AG08470 (cell line): ENCODE data around the gene ANKDD1B.

GRCh38 chr5:73506009-73507091, 8.1 kb downstream of the BTF3 start:
- RRBS: no CpG with 5 or more reads among the region's 7 CpGs

GRCh38 chr5:73544392-73545191, 20.8 kb downstream of the ANKRA2 start:
- RRBS: no CpG with 5 or more reads among the region's 9 CpGs

DNA sequence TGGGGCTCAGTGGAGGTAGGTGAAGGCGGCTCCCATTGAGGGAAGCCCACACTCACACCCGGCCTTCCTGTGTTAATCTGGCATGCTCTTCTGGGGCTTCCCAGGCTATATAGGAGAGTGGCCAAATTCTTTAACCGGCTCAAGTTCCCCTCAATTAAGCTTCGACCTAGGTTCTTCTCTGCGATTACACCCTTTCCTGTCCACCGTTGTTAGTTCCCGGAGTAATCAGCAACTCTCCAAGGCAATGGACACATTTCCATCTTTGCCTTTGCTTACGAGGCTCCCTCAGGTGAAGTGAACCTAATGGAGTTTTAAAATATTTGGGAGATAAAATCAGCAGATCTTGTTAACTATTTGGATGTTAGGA, 338 bp downstream of the UTP15 start:
- RRBS: 3% methylated on average over 5 of the region's 8 CpGs

DNA sequence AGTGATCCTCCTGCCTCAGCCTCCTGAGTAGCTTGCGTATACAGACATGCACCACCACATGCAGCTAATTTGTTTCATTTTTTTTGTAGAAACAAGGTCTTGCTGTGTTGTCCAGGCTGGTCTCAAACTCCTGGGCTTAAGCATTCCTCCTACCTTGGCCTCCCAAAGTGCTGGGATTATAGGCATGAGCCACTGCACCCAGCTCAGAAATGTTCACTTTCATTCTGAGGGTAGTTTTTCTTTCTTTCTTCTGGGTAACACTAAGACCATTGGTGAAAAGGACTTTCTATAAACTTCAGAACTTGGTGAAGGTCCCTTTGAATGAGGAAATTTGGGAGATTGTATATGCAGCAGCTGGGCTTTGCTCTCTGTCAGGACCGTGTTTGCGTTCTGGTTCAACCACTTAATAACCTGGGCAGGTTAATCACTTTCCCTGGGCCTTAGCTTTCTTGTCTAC, 196.8 kb downstream of the ARHGEF28 start:
- RRBS: no CpG with 5 or more reads among the region's 3 CpGs

DNA sequence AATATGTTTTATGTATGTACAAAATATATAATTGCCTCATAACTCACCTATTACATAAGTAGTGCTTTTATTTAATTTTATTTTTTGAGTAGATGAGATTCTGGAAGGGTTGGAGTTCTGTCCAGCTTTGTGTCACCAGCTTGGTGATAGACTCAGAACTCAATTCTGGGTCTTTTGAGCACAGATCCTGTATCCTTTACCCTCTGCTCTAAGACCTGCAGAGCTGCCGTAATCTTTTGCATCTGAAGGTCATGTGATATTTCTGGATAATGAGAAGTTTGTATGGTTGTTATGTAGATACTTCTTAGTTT, 221.2 kb downstream of the ARHGEF28 start:
- RRBS: no CpG with 5 or more reads among the region's 1 CpG

DNA sequence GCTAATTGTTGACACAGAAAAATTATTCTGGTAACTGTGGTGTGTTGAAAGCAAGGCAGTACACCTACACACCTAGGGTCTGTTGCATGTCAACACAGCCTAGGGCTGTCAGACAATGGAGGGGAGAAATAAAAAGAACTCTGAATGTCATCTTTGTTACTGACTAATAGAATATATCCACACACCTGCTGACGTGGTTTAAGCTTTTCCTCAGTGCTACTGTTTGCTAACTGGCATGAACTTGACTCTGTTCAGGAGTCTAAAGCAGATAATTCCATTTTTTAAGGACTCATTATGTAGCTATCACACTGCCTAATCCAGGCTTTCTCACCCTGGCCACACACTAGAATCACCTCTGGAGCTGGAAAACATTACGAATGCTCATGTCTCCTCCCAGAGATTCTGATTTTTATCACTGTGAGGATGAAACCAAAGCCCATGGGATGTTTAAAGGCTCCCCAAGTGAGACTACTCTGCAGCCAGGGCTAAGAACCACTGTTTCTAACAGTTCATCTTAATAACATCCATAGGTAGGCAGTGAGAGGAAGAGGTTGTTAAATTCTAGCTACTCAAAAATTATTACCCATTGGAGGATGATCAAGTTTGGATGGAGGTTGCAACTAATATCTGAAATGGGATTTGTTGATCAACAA, 260.5 kb downstream of the ARHGEF28 start:
- RRBS: no CpG with 5 or more reads among the region's 2 CpGs

- RRBS: no CpG with 5 or more reads among the region's 4 CpGs
These were observed 275.5 kb downstream of the ARHGEF28 start for GRCh38 chr5:73901470-73901987.

GRCh38 chr5:74192790-74193242, 447.7 kb downstream of the ENC1 start:
- RRBS: no CpG with 5 or more reads among the region's 8 CpGs

GRCh38 chr5:74687245-74687576, 2.2 kb downstream of the HEXB start:
- RRBS: no CpG with 5 or more reads among the region's 3 CpGs

DNA sequence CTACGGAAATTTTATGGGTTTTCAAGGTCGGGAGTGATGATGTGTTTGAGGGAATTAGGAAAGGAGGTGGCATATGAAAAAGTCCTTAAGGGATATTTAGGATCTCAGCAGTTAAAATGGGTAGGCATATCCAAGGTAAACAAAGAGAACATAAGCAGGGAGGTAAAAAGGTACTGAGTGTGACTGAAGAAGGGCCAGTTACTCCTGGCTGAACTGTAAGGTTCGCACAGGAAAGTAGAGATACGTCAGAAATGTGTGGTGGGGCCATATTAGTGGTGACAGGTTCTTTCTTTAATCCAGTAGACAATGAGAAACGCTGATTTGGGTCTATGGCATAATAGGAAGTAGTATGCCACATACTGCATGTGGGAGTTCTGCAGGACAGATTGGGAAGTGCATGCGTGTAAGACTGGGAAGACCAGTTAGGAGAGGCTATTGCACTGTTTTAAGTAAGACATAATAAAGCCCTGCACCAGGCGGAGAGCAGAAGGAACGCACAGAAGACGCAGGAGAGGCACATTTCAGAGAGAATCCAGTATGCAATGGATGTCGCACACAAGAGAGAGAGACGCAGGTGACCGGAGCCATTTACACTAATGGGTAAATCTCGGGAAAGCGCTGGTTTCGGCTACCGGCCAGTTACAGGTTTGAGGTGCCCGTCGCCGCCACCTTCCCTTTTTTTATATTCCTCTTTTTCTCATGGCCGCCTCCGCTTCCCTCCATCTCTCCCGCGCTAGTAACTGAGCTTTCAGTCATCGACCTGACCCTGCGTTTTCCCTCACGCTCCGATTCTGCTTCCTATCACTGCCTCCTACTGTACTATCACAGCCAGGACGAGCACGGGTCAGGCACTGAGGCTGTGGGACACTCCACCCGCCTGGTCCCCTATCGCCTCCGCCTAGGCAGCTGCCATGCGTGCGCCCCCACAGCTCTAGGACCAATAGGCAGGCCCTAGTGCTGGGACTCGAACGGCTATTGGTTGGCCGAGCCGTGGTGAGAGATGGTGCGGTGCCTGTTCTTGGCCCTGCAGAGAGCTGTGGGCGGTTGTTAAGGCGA, 648 bp upstream of the HMGCR start:
- RRBS: 0% methylated on average over 4 of the region's 41 CpGs

- RRBS: no CpG with 5 or more reads among the region's 3 CpGs
These were observed 10.5 kb downstream of the CERT1 start for GRCh38 chr5:75500782-75501537.

DNA sequence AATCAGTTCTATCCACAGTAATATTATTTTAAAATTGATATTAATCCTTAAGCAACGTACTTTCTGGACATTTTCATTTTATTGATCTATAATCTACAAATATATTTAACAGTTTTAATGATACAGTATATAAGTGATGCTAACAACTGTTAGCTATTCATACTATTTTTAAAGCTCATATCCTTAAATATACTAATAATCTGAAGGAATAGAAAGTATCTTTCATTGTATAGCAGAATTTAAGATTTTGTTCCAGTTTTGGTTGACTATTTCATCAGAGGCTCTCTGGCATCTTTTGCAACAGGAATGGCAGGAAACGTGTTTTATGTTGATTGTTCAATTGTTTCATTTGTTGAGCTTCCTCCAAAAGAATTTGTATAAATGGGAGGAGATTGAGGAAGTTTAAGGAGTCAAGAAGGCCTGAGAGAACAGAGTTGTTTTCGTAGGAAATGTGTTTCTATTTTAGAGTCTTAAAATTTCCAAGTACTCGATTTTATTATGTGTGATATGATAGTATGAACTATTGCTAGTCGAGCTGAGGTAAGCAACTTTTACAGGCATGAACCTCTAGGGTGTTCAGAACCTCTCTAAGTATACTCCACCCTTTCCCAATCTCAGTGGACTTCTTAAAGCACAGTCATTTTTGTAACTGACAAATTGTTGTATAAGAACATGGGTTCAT, 47.4 kb upstream of the CERT1 start:
- RRBS: no CpG with 5 or more reads among the region's 5 CpGs

DNA sequence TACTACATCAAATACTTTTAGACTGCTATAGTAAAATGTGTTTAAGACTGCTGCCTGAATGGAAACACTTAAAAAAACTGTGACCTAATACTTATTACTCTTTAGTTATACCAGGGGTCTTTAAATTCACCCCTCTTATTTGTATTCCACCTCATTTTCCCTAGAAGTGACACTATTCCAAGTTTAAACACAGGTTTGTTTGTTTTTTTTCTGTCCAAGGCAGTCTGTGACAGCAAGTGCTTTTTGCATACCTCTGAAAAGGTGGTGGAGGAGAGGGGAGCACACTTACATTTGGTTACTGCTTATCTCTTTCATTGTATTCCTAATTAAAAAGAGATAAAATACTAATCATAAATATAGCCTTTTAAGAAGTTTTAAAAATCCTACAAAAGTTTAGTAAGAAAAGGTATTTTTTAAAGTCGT, 36.7 kb upstream of the ANKDD1B start:
- RRBS: no CpG with 5 or more reads among the region's 1 CpG

- RRBS: no CpG with 5 or more reads among the region's 2 CpGs
These were observed 22.4 kb upstream of the ANKDD1B start for GRCh38 chr5:75588704-75589382.

- RRBS: 12% methylated on average over 16 of the region's 51 CpGs
These were observed at the start of gene ANKDD1B for GRCh38 chr5:75611262-75612058. Gene ANKDD1B, plus strand, starts transcription at chr5:75611453.

DNA sequence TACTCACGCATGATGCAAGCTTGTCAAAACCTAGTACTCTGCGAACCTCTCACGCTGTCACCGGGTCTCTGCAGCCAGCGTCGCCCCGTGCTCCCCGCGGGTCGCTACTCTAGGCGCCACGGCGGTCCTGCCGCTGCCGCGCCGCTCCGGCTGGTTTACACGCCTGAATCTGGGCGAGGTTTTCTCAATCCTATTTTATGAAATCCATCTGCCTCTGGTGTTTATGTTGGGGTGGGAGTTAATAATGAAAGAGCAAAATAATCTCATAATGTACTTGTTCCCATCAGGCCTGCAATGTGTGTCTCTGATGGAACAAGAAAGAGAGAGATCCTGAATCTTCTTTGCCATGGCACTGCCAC, 91.0 kb downstream of the SV2C start:
- RRBS: no CpG with 5 or more reads among the region's 20 CpGs

GRCh38 chr5:76337929-76338618, 65.0 kb upstream of the IQGAP2 start:
- RRBS: no CpG with 5 or more reads among the region's 1 CpG

GRCh38 chr5:76401686-76402251, 1.3 kb upstream of the IQGAP2 start:
- RRBS: no CpG with 5 or more reads among the region's 13 CpGs

GRCh38 chr5:76565971-76566644, 57.1 kb downstream of the F2RL2 start:
- RRBS: no CpG with 5 or more reads among the region's 6 CpGs

DNA sequence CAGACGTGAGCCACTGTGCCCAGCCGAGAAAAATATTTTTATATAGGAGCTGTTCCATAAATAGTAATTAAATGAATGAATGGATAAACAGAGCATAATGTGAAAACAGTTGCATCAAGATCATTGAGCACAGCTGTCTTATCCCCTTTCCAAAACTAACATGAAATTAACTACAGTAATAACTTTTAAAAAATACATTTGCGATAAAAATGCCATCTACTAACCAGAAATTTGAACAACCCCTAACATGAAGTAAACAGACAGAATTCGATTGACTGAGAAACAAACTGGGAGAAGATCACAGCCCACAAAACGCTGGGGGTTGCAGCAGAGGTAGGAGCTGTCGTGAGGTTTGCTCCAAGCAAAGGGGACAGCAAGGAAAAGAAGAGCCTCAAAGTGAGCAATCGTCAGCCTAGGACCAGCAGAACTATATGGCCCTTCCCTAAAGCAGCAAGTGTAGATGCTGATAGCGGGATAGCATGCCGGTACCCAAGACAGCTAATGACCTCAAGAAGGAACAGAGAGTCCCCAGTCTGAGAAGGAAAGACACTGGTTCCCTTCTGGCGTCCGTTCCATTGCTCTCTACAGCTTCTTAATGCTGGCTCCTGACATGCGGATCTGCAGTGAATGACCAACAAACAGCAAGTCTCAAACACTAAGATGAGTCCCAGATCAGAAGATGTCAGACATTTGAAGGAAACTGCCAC, 38.9 kb downstream of the F2RL2 start:
- RRBS: no CpG with 5 or more reads among the region's 12 CpGs